ENCODE measurements around the gene MAN1A1.

GRCh38 chr6:118810267-118810973, 83.5 kb upstream of the ASF1A start:
- RRBS, 2 experiments: no CpG with 5 or more reads among the region's 5 CpGs
CAGE:
- cytosol, long polyA minus RNA: no peak
- cytosol, long polyA plus RNA: no peak
- long polyA plus RNA: no peak
- nucleus, long polyA minus RNA: no peak
- nucleus, long polyA plus RNA: no peak

- RRBS, 2 experiments: no CpG with 5 or more reads among the region's 4 CpGs
CAGE:
- cytosol, long polyA minus RNA: no peak
- cytosol, long polyA plus RNA: no peak
- long polyA plus RNA: no peak
- nucleus, long polyA minus RNA: no peak
- nucleus, long polyA plus RNA: no peak
These were observed 72.4 kb upstream of the ASF1A start for GRCh38 chr6:118821521-118822032.

DNA sequence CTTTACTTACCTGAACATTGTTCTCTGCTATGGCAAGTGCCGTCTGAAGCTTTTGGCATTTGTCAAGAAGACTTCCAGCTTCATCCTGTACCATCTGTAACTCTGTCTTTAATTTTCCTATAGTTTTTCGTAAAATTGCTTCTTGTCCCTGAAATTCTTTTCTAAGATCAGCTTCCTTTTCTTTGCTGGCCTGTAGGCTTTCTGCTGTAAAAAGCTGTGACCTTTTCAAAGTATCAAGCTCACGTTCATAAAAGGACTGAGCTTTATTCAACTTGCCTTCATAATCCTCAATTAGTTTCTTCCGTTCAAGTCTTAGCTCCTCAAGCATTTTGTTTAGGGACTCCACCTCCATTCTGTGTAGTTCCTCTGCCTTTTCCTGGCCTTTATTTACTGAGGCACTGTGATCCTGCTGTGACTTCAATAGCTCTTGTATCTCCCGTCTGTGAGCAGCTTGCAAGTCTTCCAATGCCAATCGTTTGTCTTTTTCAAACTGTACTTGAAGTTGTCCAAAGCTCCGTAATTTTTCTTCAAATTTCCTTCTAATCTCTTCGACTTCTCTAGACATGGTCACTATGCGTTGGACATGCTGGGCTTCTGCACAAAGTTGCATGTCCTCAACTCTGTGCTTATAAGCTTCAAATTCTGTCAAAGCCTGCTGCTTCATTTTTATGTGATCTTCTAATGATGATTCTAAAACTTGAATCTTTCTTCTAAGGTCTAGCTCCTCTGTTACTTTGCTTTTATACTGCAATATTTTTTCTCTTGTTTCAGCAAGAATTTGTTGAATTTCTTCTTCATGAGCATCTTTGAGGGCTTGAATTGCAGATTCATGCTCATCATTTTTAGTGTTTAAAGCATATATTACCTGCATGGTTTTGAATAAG, 54.3 kb downstream of the FAM184A start:
- RRBS, 2 experiments: no CpG with 5 or more reads among the region's 9 CpGs
CAGE:
- cytosol, long polyA minus RNA: no peak
- cytosol, long polyA plus RNA: no peak
- long polyA plus RNA: no peak
- nucleus, long polyA minus RNA: no peak
- nucleus, long polyA plus RNA: no peak

GRCh38 chr6:119034716-119035883, 43.4 kb downstream of the FAM184A start:
- RRBS, 2 experiments: no CpG with 5 or more reads among the region's 12 CpGs
CAGE:
- cytosol, long polyA minus RNA: no peak
- cytosol, long polyA plus RNA: no peak
- long polyA plus RNA: no peak
- nucleus, long polyA minus RNA: no peak
- nucleus, long polyA plus RNA: no peak

GRCh38 chr6:119129795-119130504, 51.5 kb upstream of the FAM184A start:
- RRBS, 2 experiments: no CpG with 5 or more reads among the region's 2 CpGs
CAGE:
- cytosol, long polyA minus RNA: no peak
- cytosol, long polyA plus RNA: no peak
- long polyA plus RNA: no peak
- nucleus, long polyA minus RNA: no peak
- nucleus, long polyA plus RNA: no peak

DNA sequence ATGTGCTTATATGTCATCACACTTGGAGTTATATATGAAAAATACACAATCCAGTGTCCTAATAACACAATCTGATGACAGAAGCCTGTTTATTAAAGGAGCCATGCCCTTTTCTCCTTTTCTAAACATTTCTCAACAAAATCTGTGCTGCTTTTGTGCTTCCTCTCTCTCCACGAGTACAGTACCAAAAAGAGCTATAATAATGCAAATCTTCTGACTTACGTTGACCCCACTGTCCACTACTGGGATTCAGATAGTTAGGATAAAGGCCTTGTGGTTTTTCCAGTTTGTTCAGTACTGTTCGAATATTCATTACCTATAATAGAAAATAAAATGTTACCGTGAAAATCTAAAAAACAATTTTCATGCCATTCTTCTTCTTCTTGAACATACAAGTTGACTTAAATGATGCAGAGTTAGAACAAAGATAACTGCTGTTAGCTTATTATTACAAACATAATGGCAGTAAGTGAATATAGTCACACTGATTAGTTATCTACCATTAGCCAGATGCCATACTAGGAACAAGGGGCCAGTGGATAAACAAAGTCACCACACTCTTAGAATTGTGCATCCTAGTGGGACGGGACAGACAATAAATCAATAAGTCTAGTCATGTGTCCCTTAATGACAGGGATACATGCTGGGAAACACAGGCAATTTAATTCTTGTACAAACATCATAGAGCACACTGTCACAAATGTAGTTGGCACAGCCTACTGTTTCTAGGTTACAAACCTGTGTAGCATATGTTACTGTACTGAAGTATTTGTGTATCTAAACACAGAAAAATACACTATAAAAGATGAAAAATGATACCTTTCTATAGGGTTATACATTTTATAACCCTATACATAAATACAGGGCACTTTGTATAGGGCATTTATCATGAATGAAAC, 122.8 kb upstream of the FAM184A start:
- RRBS, 2 experiments: no CpG with 5 or more reads among the region's 5 CpGs
CAGE:
- cytosol, long polyA minus RNA: no peak
- cytosol, long polyA plus RNA: no peak
- long polyA plus RNA: no peak
- nucleus, long polyA minus RNA: no peak
- nucleus, long polyA plus RNA: no peak

- RRBS, 2 experiments: no CpG with 5 or more reads among the region's 5 CpGs
CAGE:
- cytosol, long polyA minus RNA: no peak
- cytosol, long polyA plus RNA: no peak
- long polyA plus RNA: no peak
- nucleus, long polyA minus RNA: no peak
- nucleus, long polyA plus RNA: no peak
These were observed 109.1 kb downstream of the MAN1A1 start for GRCh38 chr6:119240253-119241153.

GRCh38 chr6:119312847-119313562, 36.6 kb downstream of the MAN1A1 start:
- RRBS, 2 experiments: no CpG with 5 or more reads among the region's 4 CpGs
CAGE:
- cytosol, long polyA minus RNA: no peak
- cytosol, long polyA plus RNA: no peak
- long polyA plus RNA: no peak
- nucleus, long polyA minus RNA: no peak
- nucleus, long polyA plus RNA: no peak

DNA sequence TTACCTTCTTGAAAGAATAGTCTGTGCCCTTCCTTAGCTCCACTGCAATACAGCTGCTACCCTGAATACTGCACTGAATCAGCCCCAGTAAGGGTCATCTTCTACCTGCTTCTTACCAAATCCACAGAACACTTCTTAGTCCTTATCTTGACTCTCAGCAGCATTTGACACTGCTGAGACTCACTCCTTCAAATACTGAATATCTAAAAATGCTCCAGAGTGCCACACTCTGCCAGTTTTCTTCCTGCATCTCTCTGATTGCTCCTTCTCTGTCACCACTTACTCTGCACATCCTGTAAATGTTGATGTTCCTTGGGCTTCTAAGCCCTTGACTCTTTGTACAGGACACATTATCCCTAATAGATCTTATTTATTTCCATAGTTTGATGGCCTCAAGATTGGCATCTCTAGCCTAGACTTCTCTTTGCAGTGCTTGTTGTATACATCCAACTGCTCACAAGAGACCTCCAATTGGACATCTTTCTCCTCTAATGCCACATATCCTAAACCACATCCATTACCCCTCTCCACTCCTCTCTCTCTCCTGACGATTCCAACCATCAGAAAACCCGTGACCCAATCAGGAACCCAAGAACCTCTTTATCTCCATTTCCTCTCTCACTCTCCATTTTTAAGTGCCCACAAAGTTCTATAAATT, 19.7 kb downstream of the MAN1A1 start:
- RRBS, 2 experiments: no CpG with 5 or more reads among the region's 2 CpGs
CAGE:
- cytosol, long polyA minus RNA: no peak
- cytosol, long polyA plus RNA: no peak
- long polyA plus RNA: no peak
- nucleus, long polyA minus RNA: no peak
- nucleus, long polyA plus RNA: no peak

- RRBS, 2 experiments: no CpG with 5 or more reads among the region's 13 CpGs
CAGE:
- cytosol, long polyA minus RNA: no peak
- cytosol, long polyA plus RNA: no peak
- long polyA plus RNA: no peak
- nucleus, long polyA minus RNA: no peak
- nucleus, long polyA plus RNA: no peak
These were observed 2.1 kb downstream of the MAN1A1 start for GRCh38 chr6:119347330-119347964.

DNA sequence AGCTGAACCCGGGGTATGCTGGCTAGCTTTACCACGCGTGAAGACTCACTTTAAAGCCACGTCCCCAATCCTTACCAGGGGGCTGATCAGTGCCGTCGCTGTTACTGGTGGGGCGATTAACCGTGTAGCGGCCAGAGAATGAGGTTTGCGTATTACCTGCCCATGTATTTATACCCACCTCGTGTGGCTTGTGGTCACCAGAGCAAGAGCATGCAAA, 1.6 kb downstream of the MAN1A1 start:
- RRBS, 2 experiments: no CpG with 5 or more reads among the region's 11 CpGs
CAGE:
- cytosol, long polyA minus RNA: no peak
- cytosol, long polyA plus RNA: no peak
- long polyA plus RNA: no peak
- nucleus, long polyA minus RNA: no peak
- nucleus, long polyA plus RNA: no peak

DNA sequence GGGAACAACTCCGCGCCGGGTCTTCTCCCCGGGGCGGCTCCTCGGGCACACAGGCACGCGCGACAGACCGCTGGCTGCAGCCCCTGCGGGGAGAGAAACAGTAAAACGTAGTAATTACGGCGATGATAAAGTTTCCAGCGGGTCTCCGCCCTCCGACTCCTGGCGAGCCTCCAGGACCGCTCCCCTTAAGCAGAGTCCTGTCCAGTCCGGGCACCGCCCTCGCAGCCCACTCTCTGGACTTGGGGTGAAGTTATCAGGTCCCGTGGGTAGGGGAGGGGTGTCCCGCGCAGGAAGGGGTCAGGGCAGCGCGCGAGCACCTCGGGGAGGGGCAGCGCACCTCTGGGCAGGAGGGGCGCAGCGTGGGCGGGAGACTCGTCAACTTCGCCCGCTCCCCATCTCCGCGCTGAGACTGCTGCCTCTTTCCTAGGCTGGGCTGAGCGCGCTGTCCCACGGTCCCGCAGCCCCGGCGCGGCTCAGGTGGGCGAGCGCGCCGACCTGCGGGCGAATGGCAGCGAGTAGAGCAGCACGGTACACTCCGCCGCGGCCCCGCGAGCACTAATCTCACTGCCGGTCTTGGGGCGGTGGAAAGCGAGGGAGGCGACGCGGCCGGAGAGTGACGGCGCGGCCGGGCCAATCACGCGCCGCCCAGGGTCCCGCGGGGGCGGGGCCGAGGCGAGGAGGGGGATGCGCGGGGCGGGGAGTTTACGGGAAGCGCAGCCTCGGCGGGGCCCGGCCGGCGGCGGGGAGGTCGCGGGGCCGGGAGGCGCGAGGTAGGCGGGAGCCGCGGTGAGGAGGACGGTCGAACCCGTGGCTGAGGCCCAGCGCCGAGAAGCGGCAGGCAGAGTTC, at the start of gene MAN1A1:
TSS of gene MAN1A1 (minus strand) at position 557 of the 847 bp plus-strand sequence.
- RRBS, 2 experiments: under 1 to 2% methylated on average over 24 to 37 of the region's 102 CpGs
CAGE:
- cytosol, long polyA minus RNA: start-site peak on the minus strand centred at position 138 of the sequence, 254 bp wide, 671 reads; start-site peak on the minus strand centred at position 550 of the sequence, 28 bp wide, 595 reads
- cytosol, long polyA plus RNA: start-site peak on the minus strand centred at position 155 of the sequence, 173 bp wide, 295 and 541 reads in 2 replicates; start-site peak on the minus strand centred at position 549 of the sequence, 30 bp wide, 3,133 and 3,662 reads in 2 replicates
- long polyA plus RNA: start-site peak on the minus strand centred at position 161 of the sequence, 151 bp wide, 364 and 525 reads in 2 replicates; start-site peak on the minus strand centred at position 550 of the sequence, 42 bp wide, 3,986 and 3,328 reads in 2 replicates
- nucleus, long polyA minus RNA: no peak
- nucleus, long polyA plus RNA: start-site peak on the minus strand centred at position 197 of the sequence, 80 bp wide, 184 and 304 reads in 2 replicates; start-site peak on the minus strand centred at position 553 of the sequence, 34 bp wide, 2,611 and 5,169 reads in 2 replicates

GRCh38 chr6:119493779-119494509, 144.4 kb upstream of the MAN1A1 start:
- RRBS, 2 experiments: no CpG with 5 or more reads among the region's 1 CpG
CAGE:
- cytosol, long polyA minus RNA: no peak
- cytosol, long polyA plus RNA: no peak
- long polyA plus RNA: no peak
- nucleus, long polyA minus RNA: no peak
- nucleus, long polyA plus RNA: no peak

GRCh38 chr6:119566625-119567216, 217.2 kb upstream of the MAN1A1 start:
- RRBS, 2 experiments: no CpG with 5 or more reads among the region's 18 CpGs
CAGE:
- cytosol, long polyA minus RNA: no peak
- cytosol, long polyA plus RNA: no peak
- long polyA plus RNA: no peak
- nucleus, long polyA minus RNA: no peak
- nucleus, long polyA plus RNA: no peak

DNA sequence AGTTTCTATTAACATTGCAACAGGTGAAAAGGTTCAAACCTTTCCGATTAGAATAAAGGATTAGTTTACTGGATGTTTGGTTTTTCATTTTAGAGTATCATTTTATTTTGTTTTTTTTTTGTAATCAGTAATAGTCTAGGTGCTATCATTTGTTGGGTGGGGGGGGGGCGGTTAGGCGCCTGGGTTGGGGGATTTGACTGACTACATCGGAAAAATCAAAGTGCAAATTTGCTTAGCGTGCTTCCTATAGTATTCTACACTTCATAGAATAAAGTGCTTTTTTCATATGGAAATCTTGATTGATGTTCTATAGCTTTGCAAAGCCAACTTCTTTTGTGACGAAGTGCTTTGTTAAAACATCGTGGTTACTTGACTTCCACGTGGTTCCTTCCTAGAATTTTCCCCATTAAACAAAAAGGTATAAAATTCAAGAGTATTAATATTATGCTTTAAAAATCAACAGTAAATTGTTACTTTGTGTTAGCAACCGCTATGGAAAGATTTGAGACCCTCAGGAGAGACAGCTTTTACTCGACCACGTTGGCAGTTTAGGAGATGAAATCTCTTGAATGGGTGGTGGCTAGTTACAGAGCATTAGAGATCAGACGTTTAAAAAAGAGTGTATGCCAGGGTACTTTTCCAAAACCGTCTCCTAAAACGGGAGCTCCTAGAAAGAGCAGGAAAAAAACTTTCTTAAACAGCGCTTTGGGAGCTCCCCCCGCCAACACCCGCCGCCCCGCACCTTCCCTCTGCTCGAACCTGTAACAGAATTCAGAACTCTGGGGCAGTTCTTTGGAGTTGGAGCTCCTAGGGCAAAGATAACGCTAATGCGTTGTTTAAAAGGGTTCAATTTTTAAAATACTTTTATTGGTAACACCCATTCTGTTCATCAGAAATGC, 830 bp downstream of the GJA1 start:
- RRBS, 2 experiments: no CpG with 5 or more reads among the region's 22 CpGs
CAGE:
- cytosol, long polyA minus RNA: no peak
- cytosol, long polyA plus RNA: no peak
- long polyA plus RNA: no peak
- nucleus, long polyA minus RNA: no peak
- nucleus, long polyA plus RNA: no peak

- RRBS, 2 experiments: no CpG with 5 or more reads among the region's 9 CpGs
CAGE:
- cytosol, long polyA minus RNA: no peak
- cytosol, long polyA plus RNA: no peak
- long polyA plus RNA: no peak
- nucleus, long polyA minus RNA: no peak
- nucleus, long polyA plus RNA: no peak
These were observed 25.9 kb upstream of the FABP7 start for GRCh38 chr6:122753555-122754064.

- RRBS, 2 experiments: no CpG with 5 or more reads among the region's 2 CpGs
CAGE:
- cytosol, long polyA minus RNA: no peak
- cytosol, long polyA plus RNA: no peak
- long polyA plus RNA: no peak
- nucleus, long polyA minus RNA: no peak
- nucleus, long polyA plus RNA: no peak
These were observed 95.1 kb downstream of the CLVS2 start for GRCh38 chr6:123090946-123091712.

DNA sequence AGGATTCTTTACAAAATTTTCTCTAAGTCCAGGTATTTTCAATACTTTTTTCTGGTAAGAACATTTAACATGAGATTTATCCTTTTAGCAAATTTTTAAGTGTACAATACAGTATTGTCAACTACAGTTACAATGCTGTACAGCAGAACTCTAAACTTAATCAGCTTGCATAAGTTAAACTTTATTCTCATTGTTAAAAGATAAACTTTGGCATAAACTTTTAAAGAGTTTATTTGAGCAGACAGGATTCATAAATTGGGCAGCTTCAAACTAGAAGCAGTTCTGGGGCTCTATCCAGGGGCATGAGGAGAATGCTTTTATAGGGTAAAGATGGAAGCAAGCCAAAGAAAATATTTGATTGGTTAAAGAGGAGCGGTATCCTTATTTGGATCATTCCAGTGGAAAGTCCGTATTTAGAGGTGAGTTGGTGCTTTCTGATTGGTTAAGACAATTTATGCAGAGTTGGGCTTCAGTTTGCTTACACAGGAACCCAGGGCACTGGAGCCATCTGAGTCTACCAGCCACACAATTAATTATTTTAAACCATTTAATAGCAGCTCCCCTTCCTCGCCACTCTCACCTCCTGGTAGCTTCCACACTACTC, 38.0 kb upstream of the RNF217 start:
- RRBS, 2 experiments: no CpG with 5 or more reads among the region's 3 CpGs
CAGE:
- cytosol, long polyA minus RNA: no peak
- cytosol, long polyA plus RNA: no peak
- long polyA plus RNA: no peak
- nucleus, long polyA minus RNA: no peak
- nucleus, long polyA plus RNA: no peak

- RRBS, 2 experiments: no CpG with 5 or more reads among the region's 8 CpGs
CAGE:
- cytosol, long polyA minus RNA: no peak
- cytosol, long polyA plus RNA: no peak
- long polyA plus RNA: no peak
- nucleus, long polyA minus RNA: no peak
- nucleus, long polyA plus RNA: no peak
These were observed 18.9 kb downstream of the RNF217 start for GRCh38 chr6:124980919-124981748.

DNA sequence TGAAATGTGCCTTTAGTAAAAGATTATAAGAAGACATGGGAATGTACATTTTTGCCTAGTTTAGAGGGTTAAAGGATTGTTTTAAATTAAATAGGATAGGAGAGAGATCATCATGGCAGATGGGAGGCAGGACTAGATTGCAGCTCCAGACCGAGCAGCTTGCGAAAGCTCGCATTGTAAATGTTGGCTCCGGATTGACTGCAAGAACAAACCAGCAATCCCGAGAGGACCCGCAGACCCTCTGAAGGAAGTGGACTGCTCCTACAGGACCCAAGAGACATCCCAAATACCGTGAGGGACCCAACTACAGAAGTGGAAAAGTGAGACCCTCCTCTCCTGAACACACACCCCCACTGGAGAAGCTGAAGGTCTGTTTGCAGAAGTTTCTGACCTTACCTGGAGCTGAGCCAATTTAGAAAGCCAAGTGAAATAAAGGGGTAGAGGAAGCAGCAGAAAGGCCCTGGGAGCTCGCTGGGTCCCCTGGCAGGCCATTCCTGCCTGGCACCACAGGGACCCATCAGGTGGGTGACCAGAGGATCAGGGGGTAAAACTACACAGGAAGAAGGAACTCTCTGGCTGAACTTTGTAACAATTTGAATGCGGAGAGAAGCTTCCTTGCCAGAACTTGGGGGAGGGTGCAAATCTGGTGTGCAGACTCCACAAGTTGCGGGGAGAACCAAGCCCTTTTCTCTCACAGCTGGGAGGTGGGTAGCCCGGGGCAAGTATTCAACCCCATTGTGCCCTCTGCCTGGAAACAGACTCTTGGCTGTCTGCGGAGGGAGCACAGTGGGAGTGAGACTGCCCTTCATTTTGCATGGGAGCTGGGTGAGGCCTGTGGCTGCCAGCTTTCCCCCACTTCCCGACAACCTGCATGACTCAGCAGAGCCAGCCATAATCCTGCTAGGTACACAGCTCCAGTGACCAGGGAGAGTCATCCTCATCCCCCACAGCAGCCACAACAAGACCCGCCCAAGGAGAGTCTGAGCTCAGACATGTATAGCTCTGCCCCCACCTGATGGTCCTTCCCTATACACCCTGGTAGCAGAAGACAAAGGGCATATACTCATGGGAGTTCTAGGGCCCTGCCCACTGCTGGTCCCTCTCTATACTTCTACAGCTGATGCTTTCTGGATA, 29.7 kb upstream of the TPD52L1 start:
- RRBS, 2 experiments: no CpG with 5 or more reads among the region's 14 CpGs
CAGE:
- cytosol, long polyA minus RNA: no peak
- cytosol, long polyA plus RNA: no peak
- long polyA plus RNA: no peak
- nucleus, long polyA minus RNA: no peak
- nucleus, long polyA plus RNA: no peak

Data from HepG2 (cell line).